ENCODE measurements around a stretch of chr15.

- PRO-cap, 7 experiments = peak in 7 of 7 experiments; most common plus-strand start chr15:58065230 (in 7); most common minus-strand start chr15:58064858 (in 1)
- RAMPAGE, long total RNA, 2 experiments = no peak in any of the 2 experiments
These were observed 752 bp downstream of the ALDH1A2 start for GRCh38 chr15:58064530-58065388.

- PRO-cap, 7 experiments = no peak in any of the 7 experiments
- RAMPAGE, long total RNA, 2 experiments = no peak in any of the 2 experiments
These were observed 3.7 kb downstream of the AQP9 start for GRCh38 chr15:58141787-58142447.

- PRO-cap, 7 experiments = no peak in any of the 7 experiments
- RAMPAGE, long total RNA, 2 experiments = no peak in any of the 2 experiments
These were observed 90.5 kb downstream of the AQP9 start for GRCh38 chr15:58228771-58229089.

DNA sequence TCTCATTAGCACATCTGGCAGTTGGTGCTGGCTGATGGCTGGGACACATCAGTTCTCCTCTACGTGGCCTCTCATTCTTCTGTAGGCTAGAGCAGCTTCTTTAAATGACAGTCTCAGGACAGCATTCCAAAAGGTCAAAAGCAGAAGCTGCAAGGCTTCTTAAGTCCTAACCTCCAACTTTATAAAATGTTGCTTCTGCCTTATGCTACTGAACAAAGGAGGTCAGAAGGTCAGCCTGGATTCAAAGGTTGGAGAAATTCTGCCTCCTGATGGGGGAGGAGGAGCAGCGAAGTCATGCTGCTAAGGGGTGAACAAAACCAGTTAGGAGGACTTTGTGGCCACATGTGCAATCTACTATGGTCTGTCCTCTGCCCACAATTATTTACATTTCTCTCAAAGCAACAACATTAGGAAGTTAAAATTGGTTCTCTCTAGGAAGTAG is 144.1 kb downstream of the AQP9 start:
- PRO-cap, 7 experiments = no peak in any of the 7 experiments
- RAMPAGE, long total RNA, 2 experiments = no peak in any of the 2 experiments

- PRO-cap, 7 experiments = no peak in any of the 7 experiments
- RAMPAGE, long total RNA, 2 experiments = no peak in any of the 2 experiments
These were observed 13.1 kb downstream of the LIPC start for GRCh38 chr15:58444938-58445282.

- PRO-cap, 7 experiments = peak in 7 of 7 experiments; most common plus-strand start chr15:58467584 (in 7); most common minus-strand start chr15:58467424 (in 2)
- RAMPAGE, long total RNA, 2 experiments = no peak in any of the 2 experiments
These were observed 35.4 kb downstream of the LIPC start for GRCh38 chr15:58467082-58467656.

GRCh38 chr15:58467657-58468023 is 35.8 kb downstream of the LIPC start:
- PRO-cap, 7 experiments = peak in 1 of 7 experiments; most common plus-strand start chr15:58467871 (in 1)
- RAMPAGE, long total RNA, 2 experiments = no peak in any of the 2 experiments

DNA sequence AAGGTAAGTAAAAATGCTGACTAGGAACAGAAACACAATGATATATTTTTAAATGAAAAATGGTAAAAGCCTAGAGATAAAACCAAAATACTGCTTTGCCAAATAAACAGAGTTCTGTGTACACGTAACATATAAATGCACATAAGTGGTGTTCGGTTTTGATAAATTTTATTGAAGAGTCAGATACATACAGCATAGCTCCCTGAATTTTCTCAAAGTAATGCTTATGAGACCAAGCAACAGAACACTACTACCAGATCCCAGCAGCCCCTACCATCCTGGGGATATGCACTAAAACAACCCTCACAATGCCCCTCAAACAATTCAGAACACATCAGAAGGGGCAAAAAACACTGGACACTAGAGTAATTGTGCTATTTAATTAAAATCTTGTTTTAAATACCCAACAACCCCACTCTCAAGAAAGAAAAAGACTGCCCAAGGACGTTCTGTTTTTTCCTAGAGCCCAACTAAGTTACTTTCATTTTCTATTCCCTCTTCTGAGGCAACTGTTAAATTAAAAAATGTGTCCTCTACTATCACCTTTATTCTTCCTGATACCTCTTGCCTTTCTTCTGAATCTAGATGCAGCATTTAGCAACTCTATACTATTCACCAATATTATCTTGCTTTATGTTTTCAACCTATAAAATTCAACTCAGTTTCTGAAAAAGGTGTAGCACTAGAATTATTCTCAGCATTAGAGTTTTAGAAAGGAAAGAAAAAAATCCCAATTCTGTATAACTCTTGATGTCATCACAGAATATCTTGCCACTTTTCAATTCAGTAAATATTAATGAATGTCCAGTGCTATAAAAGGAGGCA is 120.9 kb downstream of the ADAM10 start:
- PRO-cap, 7 experiments = no peak in any of the 7 experiments
- RAMPAGE, long total RNA, 2 experiments = no peak in any of the 2 experiments

DNA sequence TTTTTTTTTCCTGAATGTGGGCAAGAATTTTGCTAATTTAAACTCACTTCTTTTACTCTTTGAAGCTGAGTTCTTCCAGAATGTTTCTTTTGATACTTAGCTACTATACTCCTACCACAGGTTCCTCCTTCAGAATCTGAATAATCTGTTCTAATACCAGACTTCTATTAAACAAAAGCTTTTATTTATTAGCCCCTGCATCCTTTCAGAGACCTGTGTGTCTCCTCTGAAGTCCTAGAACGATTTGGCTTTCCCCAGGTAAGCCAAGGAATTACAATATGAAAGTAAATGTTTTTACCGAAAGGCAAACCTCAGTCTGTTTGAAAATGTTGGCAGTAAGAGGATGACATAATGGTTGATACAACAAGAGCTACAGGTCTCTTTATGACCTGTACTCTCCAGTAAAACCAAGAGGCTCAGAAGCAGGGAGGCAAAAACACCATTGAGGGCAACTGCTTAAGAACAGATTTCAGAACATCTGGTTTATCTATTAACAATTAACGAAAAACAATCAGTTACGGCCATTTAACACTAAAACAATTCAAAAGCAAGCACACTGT is 107.9 kb downstream of the ADAM10 start:
- PRO-cap, 7 experiments = no peak in any of the 7 experiments
- RAMPAGE, long total RNA, 2 experiments = no peak in any of the 2 experiments

DNA sequence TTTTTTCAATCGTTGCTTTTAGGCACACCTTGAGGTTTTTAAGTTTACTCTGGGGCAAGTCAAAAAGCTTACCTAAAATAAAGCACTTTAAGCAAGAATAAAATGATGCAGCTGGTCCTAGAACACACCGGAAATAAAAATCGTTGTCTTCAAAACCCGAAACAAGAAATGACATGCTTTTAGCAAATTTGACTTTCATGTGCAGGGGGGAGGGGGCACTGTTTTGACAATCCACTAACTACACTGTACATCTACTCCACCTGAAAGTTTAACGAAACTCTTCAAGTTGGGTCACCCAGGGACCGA is 1.2 kb downstream of the ADAM10 start:
- PRO-cap, 7 experiments = no peak in any of the 7 experiments
- RAMPAGE, long total RNA, 2 experiments = no peak in any of the 2 experiments

GRCh38 chr15:58750191-58750362 is 570 bp upstream of the ADAM10 start:
- PRO-cap, 7 experiments = no peak in any of the 7 experiments
- RAMPAGE, long total RNA, 2 experiments = no peak in any of the 2 experiments

- PRO-cap, 7 experiments = no peak in any of the 7 experiments
- RAMPAGE, long total RNA, 2 experiments = no peak in any of the 2 experiments
These were observed 39.7 kb downstream of the SLTM start for GRCh38 chr15:58893707-58894326.

DNA sequence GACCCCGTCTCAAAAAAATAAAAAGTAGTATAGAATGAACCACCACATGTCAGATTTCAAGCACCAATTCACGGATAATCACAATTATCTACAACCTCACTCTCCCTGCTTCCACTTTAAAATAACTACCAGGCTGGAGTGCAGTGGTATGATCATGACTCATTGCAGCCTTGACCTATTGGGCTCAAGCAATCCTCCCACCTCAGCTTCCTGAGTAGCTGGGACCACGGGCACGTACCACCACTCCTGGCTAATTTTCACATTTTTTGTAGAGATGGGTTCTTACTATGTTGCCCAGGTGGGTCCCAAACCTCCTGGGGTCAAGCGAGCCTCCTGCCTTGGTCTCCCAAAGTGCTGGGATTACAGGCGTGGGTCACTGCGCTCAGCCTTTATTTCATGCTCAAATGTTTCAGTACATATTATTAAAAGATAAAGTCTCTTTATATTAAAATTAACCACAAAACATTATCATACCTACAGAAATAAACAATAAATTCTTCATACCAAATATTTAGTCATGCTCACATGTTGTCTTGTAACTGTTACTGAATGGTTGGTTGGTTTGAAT is 38.0 kb upstream of the LDHAL6B start:
- PRO-cap, 7 experiments = no peak in any of the 7 experiments
- RAMPAGE, long total RNA, 2 experiments = no peak in any of the 2 experiments

GRCh38 chr15:59191733-59192239 is 14.9 kb upstream of the LDHAL6B start:
- PRO-cap, 7 experiments = no peak in any of the 7 experiments
- RAMPAGE, long total RNA, 2 experiments = no peak in any of the 2 experiments

DNA sequence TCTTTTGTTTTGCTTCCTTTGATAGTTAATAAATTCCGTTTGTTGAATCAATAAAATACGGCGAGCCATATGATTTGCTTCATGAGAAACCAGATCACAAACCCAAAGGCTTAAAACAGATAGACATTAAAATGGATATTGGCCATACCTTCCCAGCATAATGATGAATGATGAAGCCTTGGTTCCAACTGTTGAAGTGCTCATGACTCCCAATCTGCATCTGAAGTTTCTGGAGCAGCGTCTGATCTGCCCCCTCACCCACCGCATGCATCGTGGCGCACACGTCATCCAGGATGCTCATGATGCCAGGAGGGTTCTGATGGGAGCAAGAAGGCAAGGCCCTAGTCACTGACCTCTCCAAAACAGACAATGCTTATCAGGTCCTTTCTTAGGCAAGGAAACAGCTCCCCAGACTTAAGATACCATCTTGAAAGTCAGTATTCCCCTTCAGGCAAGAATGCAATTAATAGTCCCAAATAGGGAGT is 1.9 kb downstream of the LDHAL6B start:
- PRO-cap, 7 experiments = no peak in any of the 7 experiments
- RAMPAGE, long total RNA, 2 experiments = no peak in any of the 2 experiments

DNA sequence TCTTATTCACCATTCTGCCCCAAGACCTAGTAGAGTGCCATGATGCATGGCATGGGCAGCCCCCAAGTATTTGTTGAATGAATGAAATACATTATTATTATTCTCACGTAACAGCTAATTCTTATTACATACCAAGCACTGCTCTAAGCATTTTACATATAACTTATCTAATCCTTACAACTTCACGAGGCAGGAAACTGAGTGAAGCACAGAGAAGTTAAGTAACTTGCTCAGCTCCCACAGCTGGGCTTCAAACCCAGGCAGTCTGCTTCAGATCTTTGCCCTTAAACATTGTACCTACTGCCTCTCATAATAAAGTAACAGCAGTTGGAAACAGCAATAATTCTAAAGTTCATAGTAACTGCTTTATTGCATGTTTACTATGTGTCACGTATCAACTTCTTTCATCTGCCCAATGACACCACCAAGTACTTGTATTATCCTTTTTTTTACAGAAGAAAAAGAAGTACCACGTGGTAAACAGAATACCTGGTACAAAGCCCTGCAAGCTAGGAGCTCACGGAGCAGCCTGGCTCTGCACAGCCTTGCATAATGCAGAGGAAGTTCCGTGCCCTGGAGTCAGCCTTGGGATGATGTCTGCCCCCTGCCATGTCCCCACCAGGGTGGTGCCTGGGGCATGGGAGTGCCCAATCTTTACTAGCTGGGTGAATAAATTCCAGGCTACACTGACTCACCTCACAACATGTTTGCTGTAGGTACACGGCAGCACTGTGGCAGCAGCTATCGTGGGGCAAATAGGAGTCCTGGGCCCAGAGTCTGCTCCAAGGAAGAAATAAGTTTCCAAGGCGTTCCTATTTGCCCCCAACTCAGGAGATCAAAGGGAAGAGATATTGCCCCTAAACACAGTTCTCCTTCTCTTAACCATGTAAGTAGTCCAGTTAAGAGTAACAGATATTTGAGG is 77.1 kb downstream of the LDHAL6B start:
- PRO-cap, 7 experiments = no peak in any of the 7 experiments
- RAMPAGE, long total RNA, 2 experiments = no peak in any of the 2 experiments

DNA sequence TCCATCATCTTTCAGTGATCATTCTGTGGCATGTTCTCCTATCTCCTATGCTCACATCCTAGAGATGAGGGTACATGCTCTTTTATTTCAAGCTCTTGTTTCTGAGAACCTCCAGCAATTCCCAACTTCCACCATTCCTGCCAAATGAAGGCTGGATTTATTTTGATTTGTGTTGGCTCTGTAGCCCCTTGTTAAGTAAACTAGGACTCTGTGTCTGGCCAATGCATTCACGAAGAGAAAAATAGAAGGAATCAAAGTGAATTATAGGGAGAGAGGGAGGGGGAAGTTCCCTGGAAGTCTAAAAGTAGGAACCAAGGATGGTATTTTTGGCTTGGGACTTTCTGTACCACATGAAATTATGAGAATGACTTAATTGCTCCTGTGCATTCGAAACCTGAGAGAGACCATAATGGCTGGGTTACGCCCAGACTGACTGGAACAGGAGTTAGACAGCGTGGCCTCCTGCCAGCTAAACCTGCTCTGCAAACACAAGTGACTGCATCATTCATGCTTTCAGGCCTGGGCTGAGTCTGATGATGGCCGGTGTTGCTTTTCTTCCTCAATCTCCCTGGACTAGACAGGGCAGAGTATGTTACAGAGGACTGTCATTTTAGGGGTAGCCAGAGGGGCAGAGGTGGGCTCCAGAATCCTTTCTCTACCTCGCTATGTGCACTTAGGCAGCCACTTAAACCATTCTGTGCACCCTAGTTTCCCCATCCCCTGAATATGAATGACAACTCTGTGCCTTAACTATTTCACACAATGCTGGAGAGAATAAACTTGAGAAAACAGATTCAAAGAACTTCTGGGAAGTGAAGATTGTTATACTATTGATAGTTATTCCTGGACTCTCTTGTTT is 58.9 kb downstream of the MYO1E start:
- PRO-cap, 7 experiments = no peak in any of the 7 experiments
- RAMPAGE, long total RNA, 2 experiments = no peak in any of the 2 experiments

DNA sequence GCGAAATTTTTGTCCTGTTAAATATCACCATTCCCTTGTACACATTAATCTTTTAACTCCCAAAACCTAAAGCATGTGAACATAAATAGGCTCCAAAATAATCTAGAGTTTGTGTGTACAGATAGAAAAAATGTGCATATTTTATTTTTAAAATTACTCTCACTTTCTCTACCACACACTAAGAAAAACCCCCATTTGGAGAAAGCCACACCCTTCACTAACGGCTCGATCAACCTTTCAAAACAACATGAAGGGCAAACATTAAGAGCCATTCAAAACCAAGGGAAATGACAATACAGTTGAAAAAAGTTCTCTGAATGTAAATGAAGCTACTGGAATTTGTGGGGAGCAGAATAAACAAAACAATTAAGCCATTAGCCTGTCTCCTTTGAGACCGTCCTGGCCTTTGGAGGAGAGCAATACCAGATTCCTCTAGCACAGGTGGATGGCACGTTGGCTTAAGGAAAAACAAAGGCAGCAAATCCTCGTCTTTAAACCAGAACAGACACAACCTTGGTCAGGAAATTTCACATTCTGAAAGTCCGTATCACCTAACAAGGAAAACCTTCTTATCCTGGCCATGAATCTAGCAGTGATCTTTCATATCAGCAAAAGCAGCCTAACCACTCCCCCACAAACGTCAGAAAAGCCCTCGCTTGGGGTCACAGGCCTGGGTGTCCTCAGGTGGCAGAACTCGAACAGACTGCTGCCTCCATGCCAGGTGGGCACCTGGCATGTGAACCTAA is 18.7 kb downstream of the MYO1E start:
- PRO-cap, 7 experiments = no peak in any of the 7 experiments
- RAMPAGE, long total RNA, 2 experiments = no peak in any of the 2 experiments

DNA sequence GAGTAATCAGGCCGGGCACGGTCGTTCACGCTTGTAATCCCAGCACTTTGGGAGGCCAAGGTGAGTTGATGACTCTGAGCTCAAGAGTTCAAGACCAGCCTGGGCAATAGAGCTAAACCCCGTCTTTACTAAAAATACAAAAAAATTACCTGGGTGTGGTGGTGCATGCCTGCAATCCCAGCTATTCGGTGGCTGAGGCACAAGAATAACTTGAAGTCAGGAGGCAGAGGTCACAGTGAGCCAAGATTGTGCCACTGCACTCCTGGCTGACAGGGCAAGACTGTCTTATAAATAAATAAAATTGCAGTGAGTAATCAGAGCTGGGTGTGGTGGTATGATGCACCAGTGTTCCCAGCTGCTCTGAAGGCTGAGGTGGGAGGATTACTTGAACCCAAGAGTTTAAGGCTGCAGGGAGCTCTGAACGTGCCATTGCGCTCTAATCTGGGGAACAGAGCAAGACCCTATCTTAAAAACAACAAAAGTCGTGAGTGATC is 55.9 kb upstream of the GCNT3 start:
- PRO-cap, 7 experiments = no peak in any of the 7 experiments
- RAMPAGE, long total RNA, 2 experiments = no peak in any of the 2 experiments

- PRO-cap, 7 experiments = no peak in any of the 7 experiments
- RAMPAGE, long total RNA, 2 experiments = no peak in any of the 2 experiments
These were observed 9.9 kb upstream of the FOXB1 start for GRCh38 chr15:59994186-59994556.

Data from ovary (tissue), 7 donors.